Thoracic aorta (tissue), 1 donor: ENCODE data around the genes CCDC97, ERICH4 and CEACAM21.

DNA sequence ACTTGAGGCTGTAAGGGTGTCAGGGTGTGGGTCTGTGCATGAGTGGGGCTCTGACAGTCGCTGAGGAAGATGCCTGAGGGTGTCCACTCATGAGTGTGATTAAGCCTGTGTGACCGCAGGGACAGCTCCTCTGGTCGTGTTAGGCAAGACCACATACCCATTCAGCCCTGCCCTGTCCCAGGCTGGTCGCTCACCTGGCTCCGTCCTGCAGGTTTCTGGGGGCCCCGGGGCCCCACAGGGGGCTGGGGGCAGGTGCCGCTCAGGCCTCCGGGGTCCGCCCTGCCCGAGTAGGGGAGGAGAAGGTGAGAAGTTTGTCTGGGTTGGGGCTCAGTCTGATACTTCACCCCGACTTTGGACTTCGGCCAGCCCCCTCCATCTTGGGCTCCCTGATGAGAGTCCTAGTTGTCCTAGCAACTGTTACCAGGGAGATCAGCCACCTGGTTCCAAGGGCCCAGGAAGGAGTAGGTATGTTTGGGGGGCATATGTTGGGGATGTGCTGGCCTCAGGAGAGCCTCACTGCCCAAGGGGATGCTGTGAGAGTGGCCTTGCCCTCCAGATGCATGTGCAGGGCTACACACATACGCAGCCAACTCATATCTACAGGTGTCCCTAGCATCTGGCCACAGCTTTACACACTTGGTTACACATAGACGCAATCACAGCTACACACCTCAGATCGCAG is 3.6 kb downstream of the NUMBL start:
- RAMPAGE, long total RNA, result start-site peak on the minus strand centred at position 305 of the sequence, 70 bp wide, 19 reads

DNA sequence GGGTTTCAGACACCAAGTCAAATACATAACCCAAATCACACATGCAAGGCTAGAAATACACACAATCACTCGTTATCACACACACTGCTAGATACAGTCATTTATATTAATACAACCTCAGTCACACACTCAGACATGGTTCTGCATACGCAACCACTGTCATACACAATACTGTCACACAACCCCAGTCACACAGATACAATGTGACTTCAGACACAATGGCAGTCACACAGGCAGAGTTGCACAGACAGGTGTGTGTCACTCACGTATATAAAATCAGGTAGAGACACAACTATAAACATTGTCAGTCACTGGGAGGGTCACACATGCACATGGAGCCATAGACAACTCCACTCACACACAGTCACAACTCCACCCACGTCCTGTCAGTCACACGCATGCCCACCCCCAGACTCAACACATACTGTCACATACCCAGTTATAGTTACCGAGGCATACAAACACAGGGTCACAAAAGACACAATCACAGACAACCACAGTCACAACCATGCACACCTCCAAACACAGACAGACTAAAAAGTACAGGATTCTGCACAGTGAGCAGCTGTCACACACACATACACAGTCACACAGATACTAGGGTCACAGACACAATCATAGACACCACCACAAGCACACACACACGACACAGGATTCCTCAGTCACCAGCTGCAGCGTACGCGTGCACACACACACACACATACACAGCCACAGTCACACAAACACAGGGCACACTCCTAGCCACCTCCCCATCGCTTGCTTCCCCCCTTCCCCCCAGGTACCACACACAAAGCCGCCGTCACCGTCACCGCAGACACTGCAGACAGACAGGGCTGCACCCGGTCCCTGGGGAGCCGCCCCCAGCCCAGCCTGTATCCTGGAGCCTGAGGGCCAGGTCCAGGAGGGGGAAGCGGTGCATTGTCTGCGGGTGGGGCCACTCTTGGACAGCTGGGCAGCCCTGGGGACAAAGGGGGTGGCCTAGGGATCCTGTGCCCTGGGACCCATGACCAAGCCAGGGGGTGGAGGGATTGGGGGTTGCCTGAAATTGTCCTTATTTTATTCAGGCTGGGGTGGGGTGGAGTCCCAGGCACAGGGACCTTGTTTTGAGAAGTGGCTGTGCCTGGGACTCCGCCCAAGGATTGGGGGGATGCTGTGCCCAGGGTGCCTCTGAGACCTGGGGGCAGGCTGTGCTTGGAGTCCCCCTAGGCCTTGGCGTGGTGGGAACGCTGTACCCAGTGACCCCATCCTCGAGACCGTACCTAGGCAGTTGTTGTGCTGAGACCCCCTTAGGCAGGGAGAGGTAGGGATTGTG is 1.2 kb downstream of the NUMBL start:
- RAMPAGE, long total RNA, result no peak

DNA sequence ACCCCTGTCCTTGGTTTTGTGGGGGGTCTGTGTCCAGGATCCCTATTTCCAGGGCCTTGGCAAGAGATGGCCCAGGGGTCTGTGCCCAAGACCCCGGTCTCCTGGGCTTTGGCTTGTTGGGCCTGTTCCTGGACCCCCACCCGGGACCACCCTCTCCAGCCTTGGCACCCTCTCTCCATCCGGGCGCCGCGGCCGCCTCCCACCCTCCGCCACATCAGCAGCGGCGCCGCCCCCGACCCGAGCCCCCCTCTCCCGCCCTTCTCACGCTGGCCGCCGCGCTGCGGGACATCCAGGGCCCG is 307 bp downstream of the NUMBL start:
- RAMPAGE, long total RNA, result no peak

GRCh38 chr19:40722150-40722670 is 5.3 kb downstream of the ITPKC start:
- RAMPAGE, long total RNA, result no peak

- RAMPAGE, long total RNA, result no peak
These were observed 8.6 kb downstream of the EGLN2 start for GRCh38 chr19:40807497-40808092.

- RAMPAGE, long total RNA, result no peak
These were observed 13.5 kb downstream of the CYP2F1 start for GRCh38 chr19:41127730-41128069.

- RAMPAGE, long total RNA, result no peak
These were observed 558 bp upstream of the HNRNPUL1 start for GRCh38 chr19:41263352-41264275.

GRCh38 chr19:41280898-41281709 is 16.9 kb downstream of the HNRNPUL1 start:
- RAMPAGE, long total RNA, result no peak

GRCh38 chr19:41296255-41297356 is 13.4 kb upstream of the CCDC97 start:
- RAMPAGE, long total RNA, result no peak

- RAMPAGE, long total RNA, result no peak
These were observed at the start of gene CCDC97 for GRCh38 chr19:41309678-41310813. Gene CCDC97, plus strand, starts transcription at chr19:41310172.

GRCh38 chr19:41312954-41313878 is 3.2 kb downstream of the CCDC97 start:
- RAMPAGE, long total RNA, result no peak

DNA sequence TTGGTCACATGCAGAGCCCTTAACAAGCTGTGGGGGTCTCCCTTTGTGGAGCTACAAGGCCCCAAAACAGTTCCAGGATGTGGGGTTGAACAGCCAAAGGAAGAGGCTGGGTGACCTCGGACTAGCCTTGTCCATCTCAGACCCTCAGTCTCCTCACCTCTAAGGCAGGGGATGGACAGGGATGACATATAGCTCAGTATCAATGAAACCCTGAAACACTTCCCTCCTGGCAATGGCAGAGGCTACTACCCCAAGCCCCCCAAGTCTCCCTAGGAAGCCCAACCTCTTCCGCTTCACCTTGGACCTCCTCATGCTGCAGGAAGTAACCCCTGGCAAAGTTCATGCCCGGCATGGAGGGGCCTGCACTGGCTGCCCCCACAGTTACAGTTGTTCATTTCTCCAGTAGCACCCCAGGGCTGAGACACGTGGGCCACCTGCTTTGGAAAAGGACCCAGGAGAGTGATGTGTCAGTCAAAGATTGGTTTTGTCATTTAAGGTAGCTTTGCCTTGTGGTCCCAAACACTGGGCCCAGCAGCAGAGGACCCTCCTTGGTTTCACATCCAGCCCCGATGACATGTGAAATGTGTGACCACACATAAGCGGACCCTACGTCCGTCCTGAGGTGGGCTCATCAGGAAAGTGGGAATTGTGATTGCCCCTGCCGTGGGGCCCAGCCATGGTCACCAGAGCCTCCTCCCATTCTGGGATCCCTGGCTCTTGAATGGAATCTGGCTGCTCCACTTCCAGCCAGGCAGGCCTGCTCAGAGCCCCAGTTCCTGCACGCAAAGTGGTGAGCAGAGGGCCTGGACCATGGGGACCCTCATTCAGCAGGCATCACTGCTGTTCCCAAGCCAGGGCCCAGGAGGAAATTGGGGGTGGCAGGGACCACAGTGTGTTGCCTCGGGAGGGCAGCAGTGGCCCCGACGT is 10.8 kb downstream of the CCDC97 start:
- RAMPAGE, long total RNA, result no peak

GRCh38 chr19:41354576-41354860 is 796 bp upstream of the TGFB1 start:
- RAMPAGE, long total RNA, result no peak

GRCh38 chr19:41401431-41402042 is 3.9 kb downstream of the BCKDHA start:
- RAMPAGE, long total RNA, result no peak

- RAMPAGE, long total RNA, result no peak
These were observed 12.8 kb downstream of the B3GNT8 start for GRCh38 chr19:41414363-41414747.

GRCh38 chr19:41432802-41433473 is 5.8 kb upstream of the B3GNT8 start:
- RAMPAGE, long total RNA, result no peak

- RAMPAGE, long total RNA, result no peak
These were observed at the start of gene ERICH4 for GRCh38 chr19:41442873-41443315. Gene ERICH4, plus strand, starts transcription at chr19:41443156.

- RAMPAGE, long total RNA, result no peak
These were observed 35.5 kb downstream of the ERICH4 start for GRCh38 chr19:41478468-41478771.

DNA sequence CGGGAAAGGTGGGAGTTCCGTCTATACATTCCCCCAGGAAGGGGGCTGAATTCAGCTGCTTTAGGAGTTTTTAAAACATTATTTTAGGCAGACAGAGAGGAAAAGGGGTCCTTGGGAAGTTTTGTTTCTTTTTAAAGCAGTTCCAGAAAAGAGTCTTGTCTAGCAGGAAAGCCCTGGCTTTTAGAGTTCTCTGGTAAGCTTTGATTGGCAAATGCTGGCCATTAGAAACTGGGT is 58.8 kb downstream of the ERICH4 start:
- RAMPAGE, long total RNA, result no peak

DNA sequence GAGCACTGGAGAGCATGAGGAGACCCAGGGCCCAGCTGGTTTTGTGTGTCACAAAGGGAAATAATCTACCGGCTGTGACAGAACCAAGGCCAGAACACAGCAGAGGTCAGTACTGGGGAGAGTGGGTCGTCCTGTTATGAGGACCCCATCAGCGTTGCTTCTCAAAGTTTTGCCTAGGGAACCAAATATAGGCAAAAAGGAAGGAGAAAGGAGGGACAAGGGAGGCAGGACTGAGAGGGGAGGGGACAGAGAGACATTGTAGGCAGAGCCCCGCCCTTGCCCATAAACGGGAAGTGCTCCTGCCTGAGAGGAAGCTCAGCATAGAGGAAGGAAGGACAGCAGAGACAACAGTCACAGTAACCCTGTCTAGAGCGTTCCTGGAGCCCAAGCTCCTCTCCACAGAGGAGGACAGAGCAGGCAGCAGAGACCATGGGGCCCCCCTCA is at the start of gene CEACAM21:
TSS of gene CEACAM21 (plus strand) at position 321 of the 444 bp plus-strand sequence.
- RAMPAGE, long total RNA, result start-site peak on the plus strand centred at position 339 of the sequence, 42 bp wide, 6 reads